Left common carotid artery plus branches (tissue), 1 donor: ENCODE data around the gene GUCY1A2.

DNA sequence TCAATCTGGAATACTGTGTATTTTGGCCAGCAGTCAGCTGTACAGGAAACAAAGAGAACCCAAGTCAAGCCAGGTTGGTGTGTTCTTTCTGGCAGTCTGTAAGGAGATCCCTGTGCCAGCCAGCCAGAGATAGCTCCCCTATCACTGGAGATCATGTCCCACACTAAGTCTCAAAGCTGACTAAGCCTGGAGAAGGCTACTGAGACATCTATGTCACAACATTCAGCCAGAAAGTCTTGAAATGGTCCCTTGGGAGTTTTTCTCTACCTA lies 142.0 kb downstream of the TRPC6 start:
- PRO-cap, result no peak

DNA sequence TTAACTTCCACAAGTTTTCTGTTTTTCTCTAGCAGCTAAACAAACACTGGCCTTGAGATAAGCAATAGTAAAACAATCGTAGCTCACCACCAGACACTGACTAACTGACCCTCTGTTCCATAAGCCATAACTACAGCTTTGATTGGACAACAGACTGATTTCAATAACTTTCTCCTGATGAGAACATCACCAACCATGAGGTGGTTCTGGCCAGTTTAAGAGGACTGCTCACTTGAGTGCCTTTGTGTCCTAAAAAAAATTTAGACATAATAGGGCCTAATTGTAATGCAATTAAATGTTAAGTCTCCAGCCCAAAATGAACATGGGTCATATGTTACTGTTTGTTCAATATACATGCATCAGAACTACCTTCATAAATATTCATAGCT lies 1.8 kb upstream of the CEP126 start:
- PRO-cap, result no peak

DNA sequence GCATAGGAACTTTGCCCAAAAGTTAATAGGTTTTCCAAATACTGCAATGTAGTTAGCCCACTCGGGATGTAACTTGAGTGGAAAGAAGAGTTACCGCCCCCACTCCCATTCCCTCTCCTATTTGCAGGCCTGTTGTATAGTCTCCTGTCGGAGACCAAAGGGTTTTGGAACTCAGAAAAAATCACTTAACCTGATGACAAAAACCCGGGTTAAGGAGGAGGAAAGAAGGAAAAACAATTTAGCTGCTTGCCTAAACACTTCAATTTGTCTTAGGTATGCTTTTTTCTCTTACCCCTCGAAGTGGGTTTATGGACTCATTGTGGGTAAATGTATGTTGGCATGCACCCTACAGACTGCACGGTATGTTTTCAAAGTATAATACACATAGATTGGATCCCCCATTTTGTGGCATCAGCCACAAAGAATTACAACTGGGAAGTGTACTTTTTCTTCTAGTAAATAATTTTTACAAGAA lies 2.3 kb downstream of the YAP1 start:
- PRO-cap, result no peak

DNA sequence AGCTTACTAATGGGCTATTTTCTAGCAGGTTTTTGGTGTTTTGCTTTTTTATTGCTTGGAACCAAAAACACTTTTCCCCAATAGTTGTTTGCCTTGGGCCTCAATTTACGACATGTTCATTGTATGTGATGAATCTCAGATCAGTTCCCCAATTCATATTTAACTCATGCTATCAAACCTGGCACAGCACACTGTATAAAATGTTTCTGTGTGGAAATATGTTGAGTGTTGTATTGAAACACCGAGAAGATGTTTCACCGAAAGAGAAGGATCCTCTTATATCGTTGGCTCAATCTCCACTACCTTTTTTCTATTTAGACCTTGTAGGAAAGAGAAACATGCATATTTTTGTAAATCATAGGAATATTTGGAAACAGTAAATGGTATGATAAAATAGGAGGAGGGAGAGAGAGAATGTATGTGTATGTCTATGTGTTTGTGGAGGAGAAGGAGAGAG lies 88.4 kb downstream of the YAP1 start:
- PRO-cap, result no peak

- PRO-cap, result no peak
Measured at GRCh38 chr11:102300713-102301283, 16.5 kb upstream of the BIRC3 start.

- PRO-cap, result no peak
Measured at GRCh38 chr11:102312683-102313378, 4.5 kb upstream of the BIRC3 start.

DNA sequence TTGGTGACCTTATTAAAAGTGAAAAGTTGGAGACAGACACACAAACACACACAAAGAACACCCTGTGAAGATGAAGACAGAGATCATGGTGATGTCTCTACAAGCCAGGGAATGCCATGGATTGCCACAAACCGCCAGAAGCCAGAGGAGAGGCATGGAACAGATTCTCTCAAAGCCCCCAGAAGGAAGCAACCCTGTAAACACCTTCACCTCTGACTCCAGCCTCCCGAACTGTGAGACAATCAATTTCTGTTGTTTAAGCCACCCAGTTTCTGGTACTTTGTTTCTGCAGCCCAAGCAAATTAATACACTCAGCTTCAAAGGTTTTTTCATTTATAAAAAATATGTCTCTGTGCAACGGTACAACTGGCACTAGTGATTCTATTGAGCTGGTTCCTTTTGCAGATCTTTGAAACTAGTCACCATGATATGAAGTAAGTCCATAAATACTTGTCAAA lies 44.9 kb downstream of the TMEM123 start:
- PRO-cap, result no peak

DNA sequence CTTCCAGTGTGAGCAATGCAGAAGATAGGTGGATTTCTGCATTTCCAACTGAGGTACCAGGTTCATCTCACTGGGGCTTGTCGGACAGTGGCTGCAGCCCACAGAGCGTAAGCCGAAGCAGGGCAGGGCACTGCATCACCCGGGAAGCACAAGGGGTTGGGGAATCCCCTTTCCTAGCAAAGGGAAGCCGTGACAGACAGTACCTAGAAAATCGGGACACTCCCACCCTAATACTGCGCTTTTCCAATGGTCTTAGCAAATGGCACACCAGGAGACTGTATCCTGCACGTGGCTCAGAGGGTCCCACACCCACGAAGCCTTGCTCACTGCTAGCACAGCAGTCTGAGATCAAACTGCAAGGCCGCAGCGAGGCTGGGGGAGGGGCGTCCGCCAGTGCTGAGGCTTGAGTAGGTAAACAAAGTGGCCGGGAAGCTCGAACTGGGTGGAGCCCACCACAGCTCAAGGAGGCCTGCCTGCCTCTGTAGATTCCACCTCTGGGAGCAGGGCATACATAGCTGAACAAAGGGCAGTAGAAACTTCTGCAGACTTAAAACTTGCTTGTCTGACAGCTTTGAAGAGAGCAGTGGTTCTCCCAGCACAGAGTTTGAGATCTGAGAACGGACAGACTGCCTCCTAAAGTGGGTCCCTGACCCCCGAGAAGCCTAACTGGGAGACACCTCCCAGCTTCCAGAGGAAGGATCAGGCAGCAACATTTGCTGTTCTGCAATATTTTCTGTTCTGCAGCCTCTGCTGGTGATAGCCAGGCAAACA lies 13.7 kb downstream of the TMEM123 start:
- PRO-cap, result no peak

GRCh38 chr11:102451441-102451587 lies 1.3 kb downstream of the TMEM123 start:
- PRO-cap, result no peak

DNA sequence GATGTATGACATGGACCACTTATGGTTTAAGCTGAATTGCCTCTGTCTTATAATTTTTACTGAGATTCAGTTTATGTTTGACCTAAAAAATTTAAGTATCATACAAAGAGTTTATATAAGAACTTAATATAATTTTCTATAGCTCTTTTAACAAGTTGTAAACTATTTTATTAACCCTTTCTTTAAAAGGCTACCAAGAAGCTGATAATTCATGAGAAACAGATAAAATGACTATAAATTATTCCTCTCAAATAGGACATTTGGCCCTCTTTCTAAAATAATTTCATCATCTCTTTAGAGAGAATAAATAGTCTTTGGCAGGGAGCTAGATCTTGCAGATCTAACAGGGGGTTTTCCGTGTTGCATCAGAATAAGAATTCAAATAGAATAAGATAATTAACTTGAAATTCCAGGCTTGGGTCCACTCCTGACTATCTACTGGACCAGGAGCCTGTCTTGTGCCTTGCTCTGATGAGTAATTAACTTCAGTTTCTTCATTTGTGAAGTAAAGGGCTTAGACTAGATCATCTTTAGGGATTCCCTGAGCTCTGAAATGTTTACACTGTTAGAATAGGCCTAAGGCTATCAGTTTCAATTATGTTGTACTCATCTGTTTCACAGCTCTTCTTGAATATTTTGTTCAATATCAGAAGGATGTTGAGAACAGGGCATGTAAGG lies 23.4 kb upstream of the TMEM123 start:
- PRO-cap, result no peak

GRCh38 chr11:102559830-102560226 lies 29.3 kb upstream of the MMP7 start:
- PRO-cap, result no peak

- PRO-cap, result no peak
Measured at GRCh38 chr11:102640676-102641422, 15.7 kb upstream of the MMP20 start.

DNA sequence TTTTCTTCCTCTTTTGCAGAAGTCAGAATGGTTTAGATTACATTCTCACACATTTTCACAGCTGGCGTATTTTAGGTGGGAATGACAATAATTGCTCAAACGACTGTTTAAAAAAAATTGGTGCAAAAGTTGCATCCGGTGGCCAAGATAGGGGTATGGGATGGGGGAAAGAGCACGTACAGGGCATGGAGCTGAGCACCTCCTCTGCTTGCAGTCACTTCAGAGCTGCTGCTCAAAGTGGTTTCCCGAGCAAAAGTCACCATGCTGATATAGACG lies 35.3 kb downstream of the MMP13 start:
- PRO-cap, result no peak

DNA sequence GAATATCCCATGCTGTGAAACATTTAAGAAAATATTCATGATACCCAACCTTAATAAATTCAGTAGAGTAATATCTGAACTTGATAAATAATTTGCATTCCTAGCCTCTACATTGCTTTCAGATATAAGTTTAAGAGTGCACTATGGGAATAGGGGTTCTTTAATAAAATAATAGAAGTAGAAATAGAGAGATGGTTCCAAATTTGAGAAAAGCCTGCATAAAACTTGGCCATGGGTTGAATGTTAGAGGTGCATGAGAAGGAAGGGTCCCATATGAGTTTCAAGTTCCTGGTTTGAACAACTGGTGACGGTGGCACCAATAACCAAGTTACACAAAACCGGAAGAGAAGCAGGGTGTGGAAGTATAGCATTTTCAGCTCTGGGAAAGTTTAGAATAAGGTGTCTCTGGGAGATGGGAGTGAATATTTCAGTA lies 2.5 kb downstream of the CASP1 start:
- PRO-cap, result no peak

- PRO-cap, result no peak
Measured at GRCh38 chr11:107018258-107018969, at the start of gene GUCY1A2. Gene GUCY1A2, minus strand, starts transcription at chr11:107018476.

DNA sequence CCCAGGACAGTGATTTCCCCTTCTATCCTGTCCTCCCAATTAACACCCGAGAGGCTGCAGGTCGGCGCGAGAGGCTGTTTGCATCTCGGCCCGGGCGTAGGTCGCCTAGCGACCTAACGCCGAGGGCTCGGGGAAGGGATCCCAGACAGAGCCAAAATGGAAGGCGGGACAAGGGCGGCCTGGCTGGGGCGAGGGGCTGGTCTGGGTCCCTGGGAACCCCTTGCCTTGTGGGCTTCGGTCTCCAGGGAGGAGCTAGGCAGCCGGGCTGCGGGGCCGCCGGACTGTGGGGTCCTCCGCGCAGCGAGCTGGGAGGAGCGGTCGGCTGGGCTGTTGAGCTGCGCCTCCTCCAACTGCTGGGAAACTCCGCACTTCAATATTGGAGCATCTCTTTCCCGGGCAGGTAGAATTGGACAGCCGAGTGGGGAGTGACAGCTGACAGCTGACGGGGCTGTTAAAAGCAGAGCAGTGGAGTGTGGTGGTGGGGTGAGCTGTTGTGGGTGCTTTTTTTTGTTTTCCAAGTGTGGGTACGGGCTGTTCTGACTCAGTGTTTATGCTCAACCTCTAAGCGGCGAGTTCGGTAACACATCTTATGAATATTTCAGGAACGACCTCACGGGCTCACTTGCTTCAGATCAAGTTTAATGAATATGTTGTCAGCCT lies 785 bp downstream of the ELMOD1 start:
- PRO-cap, result no peak

DNA sequence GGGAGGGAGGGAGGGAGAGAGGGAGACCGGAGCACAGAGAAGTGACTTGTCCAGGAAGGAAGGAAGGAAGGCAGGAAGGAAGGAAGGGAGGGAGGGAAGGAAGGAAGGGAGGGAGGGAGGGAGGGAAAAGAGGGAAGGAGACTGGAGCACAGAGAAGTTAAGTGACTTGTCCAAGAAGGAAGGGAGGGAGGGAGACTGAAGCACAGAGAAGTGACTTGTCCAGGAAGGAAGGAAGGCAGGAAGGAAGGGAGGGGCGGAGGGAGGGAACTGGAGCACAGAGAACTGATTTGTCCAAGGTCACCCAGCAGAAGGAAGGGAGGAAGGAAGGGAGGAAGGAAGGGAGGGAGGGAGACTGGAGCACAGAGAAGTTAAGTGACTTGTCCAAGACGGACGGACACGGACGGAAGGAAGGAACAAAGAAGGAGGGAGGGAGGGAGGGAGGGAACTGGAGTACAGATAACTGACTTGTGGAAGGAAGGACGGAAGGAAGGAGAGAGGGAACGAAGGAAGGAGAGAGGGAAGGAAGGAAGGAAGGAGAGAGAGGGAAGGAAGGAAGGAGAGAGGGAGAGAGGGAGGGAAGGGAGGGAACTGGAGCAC lies 1.7 kb downstream of the SLC35F2 start:
- PRO-cap, result no peak

DNA sequence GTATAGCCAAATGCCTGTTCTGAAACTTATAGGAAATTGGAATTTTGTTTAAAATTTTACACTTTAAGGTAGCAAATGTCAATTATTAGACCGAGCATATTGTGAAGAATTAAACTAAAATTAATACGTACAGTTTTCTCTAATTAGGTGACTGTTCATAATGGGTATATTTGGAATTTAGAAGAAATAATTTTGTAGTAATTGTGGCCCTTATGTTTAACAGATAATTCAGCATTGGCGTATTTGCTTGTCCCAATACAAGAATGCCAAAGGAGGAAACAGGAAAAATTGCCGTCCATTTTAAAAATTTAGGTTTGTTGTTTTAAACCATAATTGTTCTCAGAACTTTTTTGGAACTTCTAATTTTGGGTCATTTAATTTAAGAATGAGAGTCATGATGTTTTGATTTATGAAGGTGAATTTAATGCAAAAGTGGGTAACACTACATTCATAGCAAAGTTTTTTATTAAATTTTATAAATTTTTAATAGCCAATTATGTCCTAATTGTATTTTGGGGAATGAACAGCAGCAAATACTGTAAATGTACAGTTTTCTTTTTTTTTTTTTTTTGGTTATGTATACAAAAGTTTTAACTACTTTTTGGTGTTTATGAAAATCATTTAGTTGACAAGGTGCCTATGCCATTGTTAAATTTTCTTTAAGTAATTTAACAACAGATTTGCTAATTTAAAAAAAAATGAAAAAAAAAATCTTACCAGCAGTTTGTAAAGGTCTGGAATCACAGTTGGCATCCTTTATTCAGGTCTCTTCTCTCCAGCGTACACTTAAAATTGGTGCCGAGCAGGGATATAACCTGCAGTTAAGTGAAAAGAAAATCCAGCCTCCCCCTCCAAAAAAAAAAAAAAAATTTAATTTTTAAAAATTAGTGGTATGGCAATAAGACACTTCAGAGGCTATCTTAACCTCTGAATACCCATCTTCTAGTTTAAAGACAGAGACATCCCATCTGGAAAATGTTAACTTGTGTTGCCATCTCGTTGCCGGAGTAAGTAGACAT lies 15.1 kb upstream of the ACAT1 start:
- PRO-cap, result no peak

GRCh38 chr11:108223885-108224351 lies 1.1 kb downstream of the ATM start:
- PRO-cap, result no peak

GRCh38 chr11:108586647-108587052 lies 6.9 kb downstream of the EXPH5 start:
- PRO-cap, result no peak